Measurements from ENCODE around the gene PGBD4.

GRCh38 chr15:32615969-32616384 lies 673 bp downstream of the ARHGAP11A start:
- PRO-cap: unidirectional peak, minus-strand start at chr15:32616206
- RRBS: 4% methylated on average over 3 of the region's 20 CpGs

DNA sequence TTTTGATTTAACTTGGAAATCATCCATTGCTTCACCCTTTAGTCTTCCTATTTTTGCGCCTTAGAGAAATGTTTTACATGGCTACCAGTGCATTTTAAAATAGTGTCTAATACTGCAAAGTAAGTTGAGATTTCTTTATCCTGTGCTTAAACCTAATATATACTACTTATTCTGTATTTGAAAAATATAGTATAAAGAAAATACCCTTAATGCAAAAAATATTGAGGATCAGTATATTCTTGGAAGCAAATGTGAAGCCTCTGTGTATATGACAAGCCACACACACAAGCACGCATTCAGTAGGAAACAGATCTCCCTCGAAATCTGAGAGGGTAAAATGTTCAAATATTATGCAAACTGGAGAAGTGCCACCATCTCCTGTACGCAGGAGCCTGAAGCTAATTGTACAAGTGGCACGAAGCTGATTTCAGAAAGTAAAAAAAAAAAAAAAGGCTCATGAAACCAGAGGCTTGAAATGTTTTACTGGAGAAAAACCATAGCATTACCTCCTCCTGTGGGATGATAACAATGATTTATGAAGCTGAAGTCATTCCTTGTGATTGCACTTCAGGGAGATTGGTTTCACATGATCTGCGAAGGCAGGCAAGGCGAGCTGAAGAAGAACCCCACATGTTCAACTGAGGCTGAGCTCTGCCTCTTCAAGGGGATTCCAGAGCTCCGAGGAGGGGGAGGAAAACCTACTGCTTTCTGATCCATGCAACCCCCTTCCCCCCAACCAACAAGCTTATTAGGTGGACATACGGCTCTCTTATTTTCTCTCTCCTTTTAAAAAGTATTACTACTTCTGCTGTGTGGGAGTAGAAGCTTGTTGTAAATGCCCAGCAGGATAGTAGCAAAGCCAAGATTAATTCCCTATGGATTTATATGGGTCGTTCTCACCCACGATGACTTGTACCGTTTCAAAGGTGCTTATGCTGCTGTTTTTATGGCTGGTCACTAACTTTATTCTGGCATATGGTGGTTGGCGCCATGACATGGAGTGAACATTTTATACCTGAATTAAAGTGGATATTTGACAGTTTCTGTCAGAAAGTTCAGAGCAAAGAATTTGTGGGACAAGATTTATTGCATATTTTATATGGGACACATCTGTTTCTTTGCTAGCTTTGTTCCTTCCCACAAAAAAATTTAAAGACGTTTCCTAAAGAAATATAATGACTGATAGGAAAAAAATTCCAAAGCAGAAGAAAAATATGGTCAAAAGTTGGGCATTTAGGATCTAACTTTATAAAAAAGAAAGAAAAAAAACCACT lies 101.1 kb downstream of the GREM1 start:
- PRO-cap: no peak
- RRBS: no CpG with 5 or more reads among the region's 14 CpGs

- PRO-cap: no peak
- RRBS: no CpG with 5 or more reads among the region's 17 CpGs
Measured at GRCh38 chr15:32838487-32839322, 120.9 kb downstream of the GREM1 start.

DNA sequence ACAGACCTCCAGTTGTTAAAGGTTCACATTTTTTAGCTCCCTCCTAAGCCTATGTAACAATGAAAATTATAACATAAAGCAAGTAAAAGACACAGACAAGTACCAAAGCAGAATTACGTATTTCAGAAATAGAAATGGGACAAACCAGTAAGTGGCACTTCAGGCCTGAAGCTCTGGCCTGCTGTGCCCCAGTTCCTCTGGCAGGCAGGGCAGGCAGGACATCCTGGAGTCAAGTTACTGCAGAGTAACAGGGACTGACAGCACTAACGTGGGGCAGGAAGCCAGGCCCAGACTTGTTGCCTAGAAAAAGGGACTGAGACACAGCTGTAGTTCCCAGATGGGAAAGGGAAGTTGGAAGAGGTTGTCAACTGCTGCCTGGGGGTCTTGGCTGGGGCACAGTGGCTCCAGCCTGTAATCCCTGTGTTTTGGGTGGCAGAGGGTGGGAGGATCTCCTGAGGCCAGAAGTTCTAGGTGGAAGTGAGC lies 172.0 kb downstream of the FMN1 start:
- PRO-cap: no peak
- RRBS: no CpG with 5 or more reads among the region's 2 CpGs

GRCh38 chr15:33091902-33092856 lies 102.3 kb downstream of the FMN1 start:
- PRO-cap: no peak
- RRBS: no CpG with 5 or more reads among the region's 15 CpGs

GRCh38 chr15:33128655-33129032 lies 65.9 kb downstream of the FMN1 start:
- PRO-cap: unidirectional peak, minus-strand start at chr15:33128860
- RRBS: no CpG with 5 or more reads among the region's 12 CpGs

GRCh38 chr15:33242623-33243141 lies 48.2 kb upstream of the FMN1 start:
- PRO-cap: no peak
- RRBS: no CpG with 5 or more reads among the region's 4 CpGs

DNA sequence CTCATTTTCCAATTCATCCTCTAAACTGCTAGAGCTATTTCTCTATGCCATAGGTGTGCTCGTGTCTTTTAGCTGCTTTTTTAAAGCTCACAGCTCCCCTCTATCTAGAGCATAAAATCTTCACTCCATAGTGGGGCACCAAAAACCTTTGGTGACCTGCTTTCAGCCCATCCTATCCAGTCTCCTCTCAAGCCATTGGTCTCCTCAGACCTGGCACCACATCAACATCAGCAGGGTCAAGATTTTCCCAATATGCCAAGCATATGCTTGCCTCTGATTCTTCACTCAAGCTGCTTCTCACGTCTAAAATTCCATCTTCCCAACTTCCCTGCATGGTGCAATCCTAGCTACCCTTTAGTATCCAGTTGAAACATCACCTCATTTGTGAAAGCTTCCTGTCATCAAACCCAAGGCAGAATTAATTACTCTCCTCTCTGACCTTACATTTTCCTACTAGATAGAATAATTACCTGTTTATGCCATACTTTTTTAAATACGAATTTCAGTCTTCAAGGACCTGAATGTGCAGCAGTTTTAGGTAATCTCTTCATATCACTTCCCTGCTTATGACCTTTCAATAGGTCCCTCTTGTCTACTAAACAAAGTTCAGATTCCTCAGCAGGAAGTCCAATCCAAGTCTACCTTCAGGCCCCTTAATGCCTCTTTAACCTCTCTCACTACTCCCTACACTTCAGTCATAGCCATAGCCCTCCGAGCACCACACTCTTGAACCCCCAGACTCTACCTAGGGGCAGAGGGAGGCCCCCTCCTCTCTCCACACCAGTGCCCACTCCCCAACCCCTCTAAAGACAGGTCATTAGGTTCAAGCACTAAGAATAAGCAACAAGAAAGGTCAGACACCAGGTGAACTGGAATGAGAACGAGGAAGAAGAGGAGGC lies 9.3 kb upstream of the CHRM5 start:
- PRO-cap: no peak
- RRBS: no CpG with 5 or more reads among the region's 5 CpGs

DNA sequence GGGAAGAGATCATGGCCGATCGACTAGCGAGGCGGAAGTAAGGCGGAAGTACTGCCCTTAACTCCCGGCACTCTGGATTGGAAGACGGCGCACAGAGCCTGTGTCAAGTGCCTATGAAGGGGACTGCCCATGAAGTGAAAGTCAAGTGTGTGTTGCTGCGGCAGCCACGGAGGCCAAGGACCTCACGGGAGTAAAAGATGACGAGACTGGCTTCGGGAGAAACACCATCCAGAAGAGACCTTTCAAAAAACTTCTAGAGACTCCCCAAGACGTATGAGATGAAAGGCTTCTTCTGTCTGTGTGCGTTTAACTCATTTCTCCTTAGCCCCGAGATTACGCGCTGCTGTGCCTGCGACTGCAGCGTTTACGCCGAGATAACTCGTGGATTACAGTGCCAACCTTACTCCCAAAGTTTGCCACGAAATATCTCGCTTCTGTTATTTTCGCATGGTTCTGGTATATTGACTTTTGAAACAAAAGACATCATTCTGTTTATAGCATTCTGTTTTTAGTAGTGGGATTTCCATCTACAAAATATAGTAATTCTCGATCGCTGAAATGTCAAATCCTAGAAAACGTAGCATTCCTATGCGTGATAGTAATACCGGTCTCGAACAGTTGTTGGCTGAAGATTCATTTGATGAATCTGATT lies at the start of gene PGBD4:
TSS of gene PGBD4 (plus strand) at position 110 of the 652 bp plus-strand sequence.
- PRO-cap: bidirectional peak, plus-strand start at position 144 of the sequence, minus-strand start outside the sequence
- RRBS: no CpG with 5 or more reads among the region's 32 CpGs

GRCh38 chr15:34225147-34225849 lies 482 bp downstream of the EMC4 start:
- PRO-cap: no peak
- RRBS: 18% methylated on average over 4 of the region's 16 CpGs

DNA sequence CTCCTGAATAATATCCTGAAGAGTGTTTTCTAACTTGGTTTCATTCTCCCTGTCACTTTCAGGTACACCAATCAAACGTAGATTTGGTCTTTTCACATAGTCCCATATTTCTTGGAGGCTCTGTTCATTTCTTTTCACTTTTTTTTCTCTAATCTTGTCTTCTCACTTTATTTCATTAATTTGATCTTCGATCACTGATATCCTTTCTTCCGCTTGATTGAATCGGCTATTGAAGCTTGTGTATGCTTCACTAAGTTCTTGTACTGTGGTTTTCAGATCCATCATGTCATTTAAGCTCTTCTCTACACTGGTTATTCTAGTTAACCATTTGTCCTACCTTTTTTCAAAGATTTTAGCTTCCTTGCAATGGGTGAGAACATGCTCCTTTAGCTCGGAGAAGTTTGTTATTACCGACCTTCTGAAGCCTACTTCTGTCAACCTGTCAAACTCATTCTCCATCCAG lies 46.0 kb downstream of the SLC12A6 start:
- PRO-cap: no peak
- RRBS: no CpG with 5 or more reads among the region's 6 CpGs

DNA sequence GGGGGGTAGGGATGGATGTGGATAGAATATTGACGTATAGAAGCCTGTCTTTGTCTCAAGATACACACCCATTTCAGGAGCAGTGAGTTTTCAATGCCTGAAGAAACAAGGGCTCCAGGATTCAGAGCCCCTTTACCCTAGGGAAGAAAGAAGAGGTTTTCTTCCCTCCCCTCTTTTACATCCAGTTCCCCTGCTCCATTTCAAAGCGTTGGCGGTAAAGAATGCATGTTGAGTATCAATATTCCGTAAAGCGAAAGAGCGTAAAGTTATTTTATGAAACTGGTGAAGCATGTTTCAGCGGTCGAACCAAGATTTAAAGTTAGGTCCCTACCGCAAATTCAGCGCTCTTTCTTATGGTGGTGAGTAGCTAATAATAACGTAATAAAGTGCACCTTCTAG lies 228 bp downstream of the NUTM1 start:
- PRO-cap: no peak
- RRBS: no CpG with 5 or more reads among the region's 11 CpGs

- PRO-cap: no peak
- RRBS: no CpG with 5 or more reads among the region's 9 CpGs
Measured at GRCh38 chr15:34580416-34580798, 3.0 kb downstream of the GOLGA8B start.

DNA sequence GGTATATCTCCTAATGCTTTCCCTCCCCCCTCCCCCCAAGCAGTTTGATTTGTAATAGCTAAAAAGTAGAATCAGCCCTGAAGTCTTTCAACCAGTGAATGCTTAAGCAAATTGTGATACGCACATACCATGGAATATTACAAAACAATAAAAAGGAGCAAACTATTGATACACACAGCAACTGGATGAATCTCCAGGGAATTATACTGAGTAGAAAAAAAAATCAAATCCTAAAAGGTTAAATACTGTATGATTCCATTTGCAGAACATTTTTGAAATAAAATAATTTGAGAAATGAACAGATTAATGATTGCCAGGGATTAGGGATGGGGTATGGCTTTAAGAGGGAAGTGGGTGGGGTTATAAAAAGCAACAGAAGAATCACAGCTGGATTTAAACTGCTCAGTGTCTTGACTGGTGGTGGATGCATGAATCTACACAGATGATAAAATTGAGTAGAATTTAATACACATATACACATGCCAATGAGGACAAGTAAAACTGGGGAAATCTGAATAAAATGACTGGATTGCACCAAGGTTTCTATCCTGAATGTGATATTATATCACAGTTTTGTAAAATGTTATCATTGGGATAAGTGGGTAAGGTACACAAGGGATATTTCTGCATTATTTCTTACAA lies 79.6 kb upstream of the GOLGA8B start:
- PRO-cap: no peak
- RRBS: no CpG with 5 or more reads among the region's 1 CpG

DNA sequence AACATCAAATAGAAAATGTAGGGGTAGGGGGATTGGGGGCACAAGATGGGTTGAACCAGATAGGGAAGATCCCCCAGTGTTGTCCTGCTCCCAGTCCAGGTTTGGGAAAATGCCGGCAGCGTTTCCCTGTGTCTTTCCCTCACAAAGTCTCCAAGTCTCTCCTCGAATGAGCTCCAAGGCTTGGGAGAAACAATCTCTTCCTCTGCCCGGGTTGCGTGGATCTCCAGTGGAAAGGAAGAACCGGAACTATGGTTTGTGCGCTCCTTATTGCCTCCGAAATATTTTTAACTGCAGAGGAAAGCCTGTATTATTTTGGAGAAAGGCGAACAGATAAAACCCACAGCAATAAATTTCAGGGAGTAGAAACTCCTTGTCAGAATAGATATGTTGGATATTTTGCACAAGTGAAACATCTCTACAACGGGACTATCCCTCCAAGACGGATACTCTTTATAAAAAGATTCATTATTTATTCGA lies 4.1 kb downstream of the NANOGP8 start:
- PRO-cap: no peak
- RRBS: no CpG with 5 or more reads among the region's 12 CpGs

GRCh38 chr15:35301040-35301476 lies 216.0 kb upstream of the NANOGP8 start:
- PRO-cap: no peak
- RRBS: no CpG with 5 or more reads among the region's 2 CpGs

GRCh38 chr15:35357880-35358339 lies 188.1 kb downstream of the DPH6 start:
- PRO-cap: no peak
- RRBS: no CpG with 5 or more reads among the region's 1 CpG

- PRO-cap: no peak
- RRBS: no CpG with 5 or more reads among the region's 3 CpGs
Measured at GRCh38 chr15:35389714-35390217, 156.2 kb downstream of the DPH6 start.

GRCh38 chr15:35690414-35691225 lies 144.7 kb upstream of the DPH6 start:
- PRO-cap: no peak
- RRBS: no CpG with 5 or more reads among the region's 4 CpGs

DNA sequence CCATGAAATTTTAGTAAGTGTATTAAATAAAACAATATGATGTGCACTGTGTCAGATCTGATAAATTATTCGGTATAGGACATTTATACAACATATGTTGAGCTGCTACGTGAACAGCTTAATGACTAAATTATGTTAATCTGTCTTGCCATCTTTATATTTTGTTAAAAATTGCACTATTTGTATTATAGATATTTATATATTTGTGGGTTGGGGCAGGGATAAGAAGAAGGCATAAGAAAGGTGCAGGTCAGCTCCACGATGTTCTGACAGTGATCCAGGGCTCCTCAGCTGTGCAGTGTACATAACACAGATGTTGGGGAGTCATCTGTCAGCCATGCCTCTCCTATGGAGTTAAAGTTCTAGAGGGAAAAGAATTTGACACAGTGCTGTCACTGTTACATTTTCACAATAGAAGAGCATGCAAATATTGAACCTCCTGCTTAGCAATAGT lies 20.1 kb downstream of the CDIN1 start:
- PRO-cap: no peak
- RRBS: no CpG with 5 or more reads among the region's 3 CpGs

All from Caco-2 (cell line).